ENCODE measurements around a stretch of chr3.

DNA sequence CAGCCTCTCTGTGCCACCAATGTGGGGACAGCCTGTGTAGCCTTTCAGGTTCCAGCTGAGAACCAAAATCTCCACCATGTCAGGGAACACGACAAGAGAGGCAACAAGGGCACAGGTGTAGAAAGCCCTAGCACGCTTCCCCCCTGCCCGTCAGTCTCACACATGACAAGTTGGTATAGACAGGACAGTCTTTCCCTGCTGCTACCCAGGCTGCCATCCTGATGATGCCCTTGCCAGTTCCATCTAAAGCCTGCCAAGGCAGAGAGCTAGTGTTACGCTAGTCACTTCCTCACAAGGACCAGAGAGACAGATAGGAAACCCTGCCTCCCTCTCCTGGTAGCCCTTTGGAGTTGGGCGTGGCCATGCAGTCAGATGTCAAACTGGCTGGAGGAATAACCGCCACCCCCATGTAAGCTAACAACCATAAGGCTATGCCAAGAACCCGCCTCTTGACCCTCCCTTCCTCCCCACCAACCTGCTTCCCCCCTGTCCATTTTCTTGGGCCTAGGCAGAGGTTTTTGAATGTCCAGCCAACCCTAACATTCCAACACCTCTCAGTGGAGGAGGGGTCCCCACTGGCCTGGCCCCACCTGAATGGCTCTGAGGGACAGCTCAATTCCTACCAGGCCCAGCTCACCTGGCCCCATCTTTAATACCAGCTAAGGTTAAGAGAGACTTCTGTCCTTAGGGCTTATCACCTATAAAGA is 2.8 kb downstream of the TMEM115 start:
- PRO-cap, result no peak
- RAMPAGE, long total RNA, 3 experiments, result no peak in any of the 3 experiments

- PRO-cap, result bidirectional peak, plus-strand start at chr3:50606086, minus-strand start at chr3:50605935
- RAMPAGE, long total RNA, 3 experiments, result no peak in any of the 3 experiments
Measured at GRCh38 chr3:50605886-50606601, 5.5 kb downstream of the CISH start.

DNA sequence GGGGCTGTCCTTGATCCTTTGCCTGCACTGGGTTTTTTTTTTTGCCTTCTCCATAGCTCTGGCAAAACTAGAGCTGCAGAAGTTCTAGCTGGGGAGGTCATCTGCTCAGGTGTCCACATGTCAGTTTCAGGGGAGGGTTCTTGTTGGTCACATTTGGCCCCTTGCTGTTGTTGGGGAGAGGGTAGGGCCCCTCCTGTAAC is 23.6 kb upstream of the DOCK3 start:
- PRO-cap, result no peak
- RAMPAGE, long total RNA, 3 experiments, result no peak in any of the 3 experiments

GRCh38 chr3:51388408-51389395 is 2.4 kb upstream of the RBM15B start:
- PRO-cap, result no peak
- RAMPAGE, long total RNA, 3 experiments, result no peak in any of the 3 experiments

DNA sequence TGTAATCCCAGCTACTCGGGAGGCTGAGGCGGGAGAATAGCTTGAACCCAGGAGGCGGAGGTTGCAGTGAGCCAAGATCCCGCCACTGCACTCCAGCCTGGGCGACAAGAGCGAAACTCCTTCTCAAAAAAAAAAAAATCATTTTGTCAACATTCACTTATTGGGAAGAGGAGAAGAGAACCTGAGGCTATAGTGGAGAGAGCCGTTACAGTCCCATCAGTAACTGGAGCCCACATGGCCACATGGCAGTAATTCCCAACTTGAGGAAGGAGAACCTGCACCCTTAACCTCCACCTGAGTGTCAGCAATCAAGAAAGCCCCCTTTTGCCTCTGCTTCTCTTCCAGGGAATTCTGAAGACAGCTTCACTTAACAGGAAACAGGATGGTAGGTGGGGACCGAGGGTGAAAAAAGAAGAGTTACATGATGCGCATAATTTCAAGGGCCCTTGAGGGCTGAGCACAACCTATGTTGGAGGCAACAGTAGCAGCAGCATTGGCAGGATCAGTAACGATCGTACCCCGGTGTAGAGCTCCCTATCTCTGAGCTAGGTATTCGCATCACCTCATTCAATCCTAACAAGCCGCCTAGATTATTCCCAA is 599 bp upstream of the RAD54L2 start:
- PRO-cap, result no peak
- RAMPAGE, long total RNA, 3 experiments, result no peak in any of the 3 experiments

- PRO-cap, result no peak
- RAMPAGE, long total RNA, 3 experiments, result no peak in any of the 3 experiments
Measured at GRCh38 chr3:51539397-51539749, 854 bp downstream of the RAD54L2 start.

DNA sequence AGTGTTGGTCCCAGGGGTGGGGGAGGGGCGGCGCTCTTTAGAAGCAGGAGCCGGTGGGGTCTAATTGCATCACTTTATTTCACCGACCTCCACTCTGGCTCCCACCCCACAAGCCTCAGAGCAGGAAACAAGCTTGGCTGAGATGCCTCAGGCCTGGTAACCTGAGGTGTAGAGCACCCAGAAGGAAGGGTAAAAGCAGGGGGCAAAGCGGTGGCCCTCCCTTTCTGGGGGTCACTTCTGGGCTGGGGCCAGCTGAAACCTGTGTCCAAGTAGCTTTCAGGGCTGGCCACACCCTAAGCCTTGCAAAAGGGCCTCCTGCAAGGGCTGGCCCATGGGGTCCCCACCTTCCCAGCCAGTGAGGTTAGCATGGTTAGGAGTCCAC is 1.2 kb upstream of the PCBP4 start:
- PRO-cap, result no peak
- RAMPAGE, long total RNA, 3 experiments, result no peak in any of the 3 experiments

- PRO-cap, result bidirectional peak, plus-strand start at chr3:52017821, minus-strand start at chr3:52017738
- RAMPAGE, long total RNA, 3 experiments, result no peak in any of the 3 experiments
Measured at GRCh38 chr3:52017598-52018088, 21.9 kb upstream of the RPL29 start.

- PRO-cap, result no peak
- RAMPAGE, long total RNA, 3 experiments, result no peak in any of the 3 experiments
Measured at GRCh38 chr3:52053815-52054544, 2.4 kb downstream of the DUSP7 start.

GRCh38 chr3:52195729-52196346 is 2.1 kb upstream of the ALAS1 start:
- PRO-cap, result no peak
- RAMPAGE, long total RNA, 3 experiments, result no peak in any of the 3 experiments

DNA sequence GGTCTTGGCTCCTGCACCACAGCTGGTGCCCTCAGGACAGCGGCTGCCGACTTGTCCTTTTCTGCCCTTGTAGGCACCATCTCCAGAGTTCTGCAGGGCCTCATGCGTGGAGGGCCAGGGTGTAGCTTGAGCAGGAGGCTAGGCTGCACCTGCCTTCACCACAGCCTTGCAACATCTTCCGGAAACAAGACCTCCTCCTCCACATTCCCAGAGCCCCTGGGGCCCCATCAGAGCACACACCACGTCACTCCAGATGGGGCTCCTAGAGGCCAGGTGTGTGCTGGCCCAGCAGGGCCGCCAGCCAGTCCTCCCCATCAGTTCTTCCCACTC is 489 bp upstream of the TLR9 start:
- PRO-cap, result no peak
- RAMPAGE, long total RNA, 3 experiments, result no peak in any of the 3 experiments

DNA sequence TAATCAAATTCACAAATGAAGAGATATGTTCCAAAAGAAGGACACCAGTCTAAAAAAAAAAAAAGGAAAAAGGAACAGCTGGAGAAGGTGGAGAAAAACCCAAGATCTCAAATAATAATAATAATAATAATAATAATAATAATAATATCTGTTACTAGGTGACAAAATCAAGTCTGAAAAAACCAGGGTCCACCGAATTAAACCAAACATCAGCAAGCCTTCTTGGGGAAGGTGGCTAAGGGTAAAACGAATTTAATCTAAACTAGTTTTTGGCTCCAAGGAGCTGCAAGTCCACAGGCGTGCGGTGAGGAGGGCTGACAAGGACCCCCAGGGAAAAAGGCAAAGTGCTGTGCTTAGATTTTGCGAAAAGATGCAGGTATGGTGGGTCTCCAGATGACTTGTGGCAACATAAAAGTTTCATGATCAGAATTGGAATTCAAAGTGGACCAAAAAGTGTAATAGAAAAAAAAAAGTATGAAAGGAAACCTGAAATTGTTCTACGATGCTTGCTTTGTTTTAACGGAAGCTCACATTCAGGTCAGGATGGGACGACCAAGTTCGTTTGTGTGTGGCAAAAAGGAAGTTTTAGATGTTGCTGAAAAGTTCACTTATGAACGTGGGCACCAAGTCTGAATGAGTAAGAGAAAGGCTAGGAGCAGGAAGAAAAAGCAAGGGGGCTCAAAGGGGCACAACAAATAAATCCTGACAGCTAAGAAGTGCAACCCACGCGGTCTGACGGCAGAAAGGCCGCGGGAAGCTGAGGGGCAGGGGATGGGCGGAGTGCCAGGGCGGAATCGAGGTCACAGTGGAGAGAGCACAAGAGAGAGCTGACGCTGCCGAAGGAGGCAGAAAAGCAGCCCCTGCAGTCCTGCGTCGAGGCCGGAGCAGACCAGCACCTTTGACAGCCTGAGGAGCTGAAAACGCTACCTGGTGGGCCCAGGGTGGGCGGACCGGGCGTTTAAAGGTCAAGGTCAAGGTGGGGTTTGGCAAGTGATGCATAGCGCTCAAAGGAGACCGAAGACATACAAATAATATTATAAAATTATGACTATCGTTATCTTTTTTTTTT is 1.2 kb downstream of the WDR82 start:
- PRO-cap, result unidirectional peak, plus-strand start at position 865 of the sequence
- RAMPAGE, long total RNA, 3 experiments, result no peak in any of the 3 experiments

- PRO-cap, result no peak
- RAMPAGE, long total RNA, 3 experiments, result no peak in any of the 3 experiments
Measured at GRCh38 chr3:52297996-52299206, 10.8 kb downstream of the GLYCTK start.

DNA sequence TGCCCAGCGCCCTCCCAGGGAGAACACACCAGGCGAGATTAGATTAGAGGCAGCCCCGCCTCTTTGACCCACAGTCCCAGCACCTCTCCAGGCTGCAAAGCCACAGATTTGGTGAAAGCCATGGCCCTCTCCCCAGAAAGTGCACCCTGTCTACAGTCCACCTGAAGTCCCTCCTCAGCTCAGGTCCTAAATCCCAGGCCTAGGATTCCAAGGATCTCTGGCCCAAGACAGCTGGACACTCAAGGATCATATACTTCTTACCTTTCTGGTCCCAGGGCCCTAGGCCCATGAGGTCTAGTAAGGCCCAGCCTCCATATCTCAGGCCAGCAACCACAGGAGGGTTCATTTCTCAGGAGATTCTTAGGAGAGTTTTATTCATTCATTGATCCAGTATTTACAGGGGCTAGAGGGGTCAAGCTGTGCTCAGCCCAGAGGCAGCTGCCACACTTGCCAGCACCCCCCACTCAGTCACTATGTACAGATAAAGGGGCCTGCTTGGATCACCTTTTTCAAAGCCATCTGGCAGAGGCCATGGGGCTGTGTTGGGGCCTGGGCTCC is 9.1 kb downstream of the BAP1 start:
- PRO-cap, result no peak
- RAMPAGE, long total RNA, 3 experiments, result no peak in any of the 3 experiments

DNA sequence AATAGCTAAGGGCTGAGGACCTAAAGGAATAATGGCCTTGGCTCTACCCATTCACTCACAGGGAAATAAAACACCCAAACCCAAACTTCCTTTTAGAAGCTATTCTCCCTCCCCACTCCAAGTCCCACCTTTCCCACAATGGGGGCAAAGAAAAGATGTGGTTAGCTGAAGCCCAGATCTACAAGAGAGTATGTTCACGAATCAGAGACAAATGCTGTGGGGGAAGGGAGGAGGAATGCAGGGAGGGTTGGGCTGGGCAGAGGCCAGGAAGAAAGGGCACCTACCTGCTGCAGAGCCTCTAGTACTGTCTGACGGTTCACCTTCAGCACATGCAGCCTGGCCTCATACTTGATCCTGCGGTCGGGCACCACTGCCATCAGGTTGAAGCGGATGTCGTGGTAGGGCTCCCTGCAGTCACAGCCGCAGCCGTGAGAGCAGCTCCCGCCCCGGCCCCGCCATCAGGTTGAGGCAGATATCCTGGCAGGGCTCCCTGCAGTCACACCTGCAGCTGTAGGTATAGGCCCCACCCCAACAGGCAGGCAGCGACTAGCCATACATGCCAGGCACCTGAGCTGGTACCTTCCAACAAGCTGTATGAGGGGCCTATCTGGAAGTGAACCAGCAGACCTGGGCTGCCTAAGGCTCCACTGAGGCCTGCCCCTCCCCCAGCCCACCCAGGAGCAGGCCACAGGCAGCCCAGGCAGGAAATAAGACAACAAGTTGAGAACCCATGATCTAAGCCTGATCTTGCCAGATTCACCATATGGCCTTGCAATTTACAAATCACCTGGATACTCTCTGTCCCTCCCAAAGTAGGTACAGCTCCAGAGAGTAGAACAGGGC is 3.6 kb downstream of the BAP1 start:
- PRO-cap, result no peak
- RAMPAGE, long total RNA, 3 experiments, result no peak in any of the 3 experiments

DNA sequence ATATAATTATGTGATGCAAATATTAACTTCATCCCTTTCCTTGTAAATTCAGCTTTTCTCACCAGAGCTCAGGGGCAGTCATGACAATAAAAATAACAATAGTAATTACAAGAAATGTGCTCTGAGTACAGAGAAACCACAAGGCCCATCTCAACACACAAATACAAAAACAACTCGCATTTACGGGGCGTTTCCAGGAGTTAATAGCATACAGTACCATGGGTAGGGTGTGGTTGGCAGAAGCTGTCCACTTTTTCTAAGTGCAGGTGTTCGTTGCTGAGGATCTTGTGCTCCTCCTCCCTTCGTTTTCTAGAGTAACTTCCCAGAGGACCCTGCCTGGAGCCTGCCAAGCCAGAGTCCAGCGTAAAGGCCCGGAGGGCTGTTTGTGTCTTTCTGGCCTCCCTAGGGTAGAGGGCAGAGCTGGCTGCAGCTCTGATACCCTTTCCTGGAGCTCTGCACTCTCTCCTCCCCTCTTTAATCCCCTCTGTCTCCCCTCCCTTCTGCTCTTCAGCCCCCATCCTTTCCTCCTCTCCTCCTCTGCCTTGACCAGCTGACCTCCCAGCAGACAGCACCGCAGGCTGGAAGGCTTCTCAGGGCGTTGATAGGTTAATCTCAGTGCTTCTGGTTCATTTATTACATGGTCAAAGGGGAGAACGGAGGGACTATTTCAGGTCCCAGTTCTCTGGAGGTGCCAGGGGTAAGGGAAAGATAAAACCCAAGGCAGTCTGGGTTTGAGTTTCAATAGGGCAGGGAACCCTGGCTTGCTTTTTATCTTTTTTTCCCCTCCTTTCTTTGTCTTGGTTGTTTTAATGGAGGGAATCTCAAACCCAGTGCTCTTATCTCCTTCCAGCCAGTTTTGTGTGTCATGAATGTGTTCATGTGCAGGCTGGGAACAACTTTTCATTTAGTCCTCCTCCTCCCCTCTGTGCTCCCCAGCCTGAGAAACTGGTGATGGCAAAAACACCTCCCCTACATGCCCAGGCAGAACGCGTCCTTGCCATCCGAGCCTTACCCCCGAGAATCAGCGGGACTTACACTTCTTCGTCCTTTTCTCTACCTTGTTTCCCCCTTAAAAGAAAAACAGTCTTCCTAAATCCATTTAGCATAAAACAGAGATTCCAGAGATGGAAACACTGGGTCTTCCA is 11.2 kb downstream of the SEMA3G start:
- PRO-cap, result no peak
- RAMPAGE, long total RNA, 3 experiments, result no peak in any of the 3 experiments

GRCh38 chr3:52473672-52474192 is 18.3 kb downstream of the NISCH start:
- PRO-cap, result no peak
- RAMPAGE, long total RNA, 3 experiments, result no peak in any of the 3 experiments

- PRO-cap, result no peak
- RAMPAGE, long total RNA, 3 experiments, result no peak in any of the 3 experiments
Measured at GRCh38 chr3:52482477-52483410, 12.4 kb upstream of the STAB1 start.

DNA sequence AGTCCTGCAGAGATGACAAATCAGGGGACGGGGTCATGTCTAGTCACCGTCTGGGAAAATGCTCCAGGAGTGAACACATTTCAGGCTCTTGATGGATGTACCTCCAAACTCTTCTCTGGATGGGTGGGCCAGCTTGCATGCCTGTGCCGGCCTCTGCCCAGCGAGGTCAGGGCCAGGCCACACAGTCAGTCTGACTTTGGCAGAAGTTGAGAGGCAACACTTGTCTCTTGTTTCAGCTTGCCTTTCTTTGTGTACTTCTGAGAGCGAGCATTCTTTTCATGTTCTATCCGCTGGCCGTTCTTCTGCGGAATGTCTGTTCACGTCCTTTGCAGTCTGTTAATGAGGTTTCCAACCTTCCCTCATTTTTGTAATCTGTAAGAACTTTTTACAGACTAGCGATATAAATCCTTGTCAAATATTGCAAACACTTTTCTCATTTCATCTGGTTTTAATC is 11.4 kb upstream of the STAB1 start:
- PRO-cap, result bidirectional peak, plus-strand start at position 270 of the sequence, minus-strand start outside the sequence
- RAMPAGE, long total RNA, 3 experiments, result no peak in any of the 3 experiments

DNA sequence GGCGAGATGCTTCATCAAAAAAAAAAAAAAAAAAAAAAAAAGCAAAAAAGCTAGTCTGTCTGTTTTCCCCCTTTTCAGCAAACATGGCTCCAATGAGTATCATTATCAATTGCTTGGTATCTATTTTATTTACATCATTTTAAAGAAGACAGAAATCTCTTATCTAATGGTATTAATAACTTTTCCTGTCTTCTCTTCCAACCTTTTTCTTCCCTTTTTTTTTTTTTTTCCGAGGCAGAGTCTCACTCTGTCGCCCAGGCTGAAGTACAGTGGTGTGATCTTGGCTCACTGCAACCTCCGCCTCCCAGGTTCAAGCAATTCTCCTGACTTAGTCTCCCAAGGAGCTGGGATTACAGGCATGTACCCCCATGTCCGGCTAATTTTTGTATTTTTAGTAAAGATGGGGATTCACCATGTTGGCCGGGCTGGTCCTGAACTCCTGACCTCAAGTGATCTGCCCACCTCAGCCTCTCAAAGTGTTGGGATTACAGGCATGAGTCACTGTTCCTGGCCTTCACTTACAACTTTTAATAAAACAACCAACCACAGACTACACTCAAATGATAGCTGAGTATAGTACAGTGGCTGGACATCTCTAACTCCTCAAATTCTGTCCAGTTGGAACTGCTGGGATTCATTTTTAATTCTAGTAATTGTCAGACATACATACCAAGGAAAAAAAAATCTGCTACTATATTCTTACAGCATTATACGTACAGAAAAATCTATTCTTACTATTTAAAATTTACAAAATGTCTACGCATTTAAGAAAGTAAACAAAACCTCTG is 71.3 kb upstream of the GNL3 start:
- PRO-cap, result no peak
- RAMPAGE, long total RNA, 3 experiments, result no peak in any of the 3 experiments

Measured in gastrocnemius medialis (tissue), 3 donors.